Diencephalon (tissue), 2 donors: ENCODE measurements around the gene PLA2G6.

DNA sequence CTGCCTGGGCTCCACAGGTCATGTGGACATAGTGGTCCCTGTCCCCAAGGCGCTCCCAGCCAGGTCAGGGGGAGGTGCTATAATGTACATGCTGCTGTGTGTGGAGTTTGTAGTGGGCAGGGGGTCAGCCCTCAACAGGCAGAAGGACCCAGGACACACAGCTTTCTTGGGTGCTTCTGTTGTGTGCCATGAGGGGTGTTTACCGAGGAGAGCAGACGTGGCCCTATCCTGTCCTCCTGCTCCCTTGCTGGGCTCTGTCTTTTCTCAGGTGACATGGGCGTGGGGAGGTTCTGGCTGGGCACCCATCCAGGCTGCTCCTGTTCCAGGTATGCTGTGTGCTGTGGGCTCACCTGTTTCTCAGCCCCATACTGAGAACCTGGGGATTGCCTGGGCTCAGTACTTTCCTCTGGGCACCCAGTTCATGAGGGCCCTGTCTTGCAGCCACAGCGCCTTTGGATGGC, 23.2 kb downstream of the MICALL1 start:
- RAMPAGE, long total RNA: no peak

GRCh38 chr22:37982358-37982783, 2.0 kb downstream of the SOX10 start:
- RAMPAGE, long total RNA: no peak

DNA sequence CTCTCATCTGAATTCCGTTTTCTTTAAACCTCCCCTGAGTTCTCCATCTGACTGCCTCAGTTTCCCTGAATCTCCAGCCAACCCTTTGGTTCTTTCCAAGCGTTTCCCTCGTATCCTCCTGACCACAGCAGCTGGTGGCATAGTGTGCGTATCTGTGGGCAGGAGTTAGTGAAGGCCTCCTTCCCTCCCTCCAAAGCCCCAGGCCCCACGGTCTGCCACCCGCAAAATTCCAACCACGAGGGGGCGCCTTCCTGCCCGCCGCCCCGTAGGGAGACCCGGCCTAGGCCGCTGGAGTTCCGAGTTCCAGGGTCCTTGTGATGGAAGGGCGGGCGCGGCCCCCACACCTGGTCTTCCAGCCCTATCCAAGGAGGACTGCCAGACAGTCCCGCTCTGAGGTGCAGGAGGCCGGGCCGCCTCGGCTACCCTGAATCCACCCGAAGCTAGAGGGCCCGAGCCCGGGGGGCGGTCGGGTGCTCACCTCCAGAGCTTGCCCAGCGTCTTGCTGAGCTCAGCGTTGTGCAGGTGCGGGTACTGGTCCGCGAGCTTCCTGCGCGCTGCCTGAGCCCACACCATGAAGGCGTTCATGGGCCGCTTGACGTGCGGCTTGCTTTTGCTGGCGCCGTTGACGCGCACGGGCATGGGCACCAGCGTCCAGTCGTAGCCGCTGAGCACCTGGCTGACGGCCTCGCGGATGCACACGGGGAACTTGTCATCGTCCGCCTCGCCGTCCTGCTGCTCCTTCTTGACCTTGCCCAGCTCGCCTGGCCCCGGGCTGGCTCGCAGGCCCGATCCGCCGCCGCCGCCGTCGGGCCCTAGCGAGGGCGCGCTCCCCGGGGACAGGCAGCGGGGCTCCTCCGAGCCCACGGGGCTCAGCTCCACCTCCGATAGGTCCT, 1.2 kb downstream of the SOX10 start:
- RAMPAGE, long total RNA: no peak

DNA sequence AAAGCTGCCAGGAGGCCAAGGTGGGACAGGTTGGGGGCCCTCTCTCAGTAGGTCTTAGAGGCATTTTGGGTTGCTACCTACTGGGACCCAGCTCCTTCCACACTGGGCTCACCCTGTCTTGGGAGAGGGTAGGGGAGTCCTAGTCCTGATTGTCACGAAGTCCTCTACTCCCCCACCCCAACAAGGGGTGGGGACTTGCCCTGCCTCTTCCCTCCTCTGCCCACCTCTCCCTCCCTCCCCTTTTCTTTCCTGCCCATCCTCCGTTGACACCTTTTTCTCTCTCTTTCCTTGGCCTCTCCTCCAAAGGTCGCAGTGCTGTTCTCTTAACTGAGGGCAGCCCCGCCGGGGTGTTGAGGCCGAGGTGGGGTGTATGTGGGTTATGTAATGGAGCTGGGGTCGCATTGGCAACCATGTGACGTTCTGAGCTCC, 862 bp upstream of the SOX10 start:
- RAMPAGE, long total RNA: no peak

DNA sequence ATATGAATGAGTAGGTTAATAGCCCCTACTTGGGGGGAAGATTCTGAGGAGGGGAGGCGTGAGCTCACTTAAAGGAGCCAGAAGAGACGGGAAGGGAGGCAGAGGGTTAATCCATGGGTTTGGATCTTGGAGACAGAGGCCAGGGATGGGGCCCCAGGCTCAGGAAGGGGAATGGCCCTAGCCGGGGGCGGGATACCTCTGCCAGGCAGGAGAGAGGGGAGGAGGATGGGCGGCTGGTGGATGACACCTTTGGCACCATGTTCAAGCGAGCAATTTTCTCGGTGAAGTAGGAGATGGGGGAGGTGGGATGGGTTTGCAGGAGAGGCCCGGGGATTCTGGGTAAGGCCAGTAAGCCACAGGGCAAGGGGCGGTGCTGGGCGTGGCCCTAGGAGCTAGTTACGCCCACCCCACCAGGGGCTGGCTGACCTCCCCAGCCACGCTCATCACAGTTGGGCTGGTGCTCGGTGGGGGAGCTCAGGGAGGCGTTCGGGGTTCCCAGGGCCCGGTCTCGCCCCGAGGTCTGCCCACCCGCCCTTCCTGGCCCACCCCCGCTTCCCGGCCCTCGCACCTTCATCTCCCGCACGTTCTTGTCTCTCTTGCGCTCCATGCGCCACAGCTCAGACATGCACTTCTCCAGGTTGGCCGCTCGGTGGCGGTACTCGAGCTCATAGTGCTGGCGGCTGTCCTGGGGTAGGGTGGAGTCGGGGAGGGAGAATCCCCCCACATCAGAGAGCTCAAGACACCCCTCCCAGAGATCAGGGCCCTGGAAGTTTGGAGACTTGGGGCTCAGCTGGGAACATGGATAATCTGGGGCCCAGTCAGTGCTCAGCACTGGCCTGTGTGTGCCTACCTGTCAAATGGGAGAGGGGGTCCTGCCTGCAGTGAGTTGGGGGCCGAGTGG, 12.7 kb downstream of the BAIAP2L2 start:
- RAMPAGE, long total RNA: no peak

DNA sequence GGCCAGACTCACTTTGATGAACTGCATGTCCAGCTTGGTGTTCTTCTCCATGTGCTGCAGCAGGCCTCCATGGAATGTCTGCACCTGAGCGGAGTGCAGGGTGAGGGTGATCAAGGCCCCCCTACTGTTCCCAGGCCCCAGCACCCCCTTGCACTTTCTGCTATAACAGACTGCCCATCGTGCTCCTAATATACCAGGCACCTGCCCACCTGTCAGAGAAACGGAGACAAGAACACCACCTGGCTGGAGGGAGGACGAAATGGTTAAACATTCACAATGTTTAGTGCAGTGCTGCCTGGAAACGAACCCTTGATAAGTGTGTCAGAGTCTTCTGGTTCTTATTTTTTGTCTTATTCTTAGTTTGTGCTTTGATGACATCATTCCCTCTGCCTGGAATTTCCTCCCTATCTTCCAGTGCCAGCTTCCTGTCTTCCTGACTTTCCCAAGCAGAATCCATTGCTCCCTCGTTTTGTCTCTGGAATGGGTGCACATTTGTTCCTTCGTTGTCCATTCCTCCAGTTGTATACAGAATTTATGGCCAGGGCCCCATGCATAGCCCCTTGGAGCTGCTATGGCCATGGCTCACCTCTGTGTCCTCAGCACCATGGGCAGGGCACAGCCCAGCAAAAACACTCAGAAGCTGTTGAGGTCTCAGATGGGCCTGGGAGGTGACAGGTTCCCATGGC, 11.9 kb downstream of the BAIAP2L2 start:
- RAMPAGE, long total RNA: no peak

GRCh38 chr22:38112320-38112913, 1.9 kb upstream of the BAIAP2L2 start:
- RAMPAGE, long total RNA: no peak

DNA sequence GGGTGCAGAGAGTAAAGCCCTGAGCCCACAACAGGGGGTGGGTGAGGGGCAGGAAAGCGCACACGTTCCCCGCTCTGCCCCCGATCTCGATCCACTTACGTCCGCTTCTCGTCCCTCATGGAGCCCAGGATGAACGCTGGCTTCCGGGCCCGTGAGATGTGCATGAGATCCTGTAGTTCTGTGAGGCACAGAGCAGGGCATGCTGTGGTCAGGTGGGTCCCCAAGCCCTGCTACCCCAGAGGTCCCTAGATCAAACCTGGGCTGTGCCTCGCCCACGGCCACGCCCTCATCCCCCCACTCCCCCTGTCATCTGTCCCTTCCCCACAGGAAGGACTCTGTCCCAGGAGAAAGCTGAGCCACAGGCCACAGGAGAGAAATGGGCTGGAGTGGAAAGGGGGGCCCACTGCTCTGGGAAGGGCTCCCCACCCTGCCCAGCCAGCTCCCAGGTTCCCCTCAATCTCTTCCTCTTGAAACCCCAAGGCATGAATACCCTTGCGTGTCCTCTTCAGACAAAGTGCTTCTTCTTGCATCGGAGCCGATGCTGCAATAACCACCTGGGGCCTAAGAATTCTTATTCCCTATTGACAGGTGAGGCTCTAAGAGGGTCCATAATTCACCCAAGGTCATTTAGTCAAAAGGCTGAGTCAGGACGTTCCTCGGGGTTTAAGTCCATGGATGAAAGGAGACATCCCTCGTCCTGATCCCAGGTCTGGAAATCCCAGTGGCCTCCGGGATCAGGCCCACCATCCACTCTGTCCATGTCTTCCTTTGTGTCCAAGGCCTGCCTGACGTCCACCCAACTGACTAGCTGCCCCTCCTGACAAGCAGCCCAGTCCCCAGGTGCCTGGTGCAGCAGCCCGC, 16.0 kb upstream of the BAIAP2L2 start:
- RAMPAGE, long total RNA: no peak

GRCh38 chr22:38181563-38182341, at the start of gene PLA2G6:
Gene PLA2G6, minus strand, starts transcription at chr22:38181830.
- RAMPAGE, long total RNA: no peak

DNA sequence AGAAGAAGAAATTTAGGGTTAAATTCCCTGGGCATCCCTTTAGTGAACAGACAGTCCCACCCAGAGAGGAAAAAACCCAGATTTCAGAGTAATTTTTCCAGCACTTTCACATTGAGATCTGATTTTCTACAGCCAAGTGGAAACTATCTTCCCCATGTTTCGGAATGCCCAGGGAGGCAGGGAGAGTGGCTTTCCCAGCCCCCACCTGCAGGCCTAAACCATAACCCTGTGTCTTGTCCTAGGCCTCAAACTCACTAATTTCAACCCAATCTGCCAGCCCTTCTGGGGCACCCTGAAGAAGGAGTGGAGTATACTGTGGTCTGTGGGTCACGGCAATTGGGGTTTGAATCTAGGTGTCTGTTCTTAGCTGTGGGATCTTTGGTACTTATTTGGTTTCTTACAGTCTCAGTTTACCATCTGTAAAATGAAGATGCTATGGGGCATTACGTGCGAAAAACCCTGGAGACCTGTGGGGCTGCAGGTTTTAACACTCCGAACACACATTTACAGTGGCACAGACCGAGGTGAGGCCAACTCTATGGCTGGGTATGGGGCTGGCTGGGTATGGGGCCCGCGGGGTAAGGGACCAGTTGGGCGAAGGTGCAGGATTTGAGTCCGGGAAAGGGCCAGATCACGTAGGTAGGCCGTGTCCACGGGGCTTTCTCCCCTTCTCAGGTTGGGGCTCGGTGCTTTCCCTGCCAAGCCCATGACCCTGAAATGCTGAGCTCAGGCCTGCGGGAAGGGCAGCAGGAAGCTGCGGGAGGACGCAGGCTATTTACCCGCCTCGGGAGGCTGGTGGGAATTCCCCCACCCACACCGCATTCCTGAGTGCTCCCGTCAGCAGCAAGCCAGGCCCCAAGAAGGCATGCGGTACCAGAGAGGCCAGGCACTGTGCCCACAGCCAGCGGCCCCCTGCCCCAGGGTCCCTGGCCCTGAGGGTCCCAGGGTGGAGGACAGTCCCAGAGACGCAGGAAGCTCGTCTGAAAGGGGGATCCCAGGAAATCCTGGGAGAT, 16.5 kb downstream of the MAFF start:
- RAMPAGE, long total RNA: no peak

- RAMPAGE, long total RNA: no peak
Measured at GRCh38 chr22:38220179-38221181, 18.7 kb downstream of the MAFF start.

DNA sequence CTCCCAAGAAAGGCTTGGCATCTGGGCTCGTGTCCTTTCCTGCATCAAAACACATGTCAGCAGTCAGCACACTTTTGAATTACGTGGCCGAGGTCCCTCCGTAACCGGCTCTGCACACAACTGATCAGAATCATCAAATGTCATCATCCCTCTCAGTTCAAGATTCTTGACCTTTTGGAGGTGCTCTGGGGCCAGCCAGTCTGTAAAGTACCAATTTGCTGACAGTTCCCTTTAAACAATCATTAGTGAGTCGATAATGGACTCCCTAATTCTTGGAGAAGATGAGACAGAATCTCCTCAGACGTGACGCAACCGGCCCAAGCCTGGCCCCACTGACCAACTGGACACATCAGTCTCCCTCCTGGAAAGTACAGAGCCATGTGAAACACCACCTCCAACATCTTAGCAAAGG, 33.6 kb downstream of the MAFF start:
- RAMPAGE, long total RNA: no peak

- RAMPAGE, long total RNA: no peak
Measured at GRCh38 chr22:38236739-38237574, 35.2 kb downstream of the MAFF start.

DNA sequence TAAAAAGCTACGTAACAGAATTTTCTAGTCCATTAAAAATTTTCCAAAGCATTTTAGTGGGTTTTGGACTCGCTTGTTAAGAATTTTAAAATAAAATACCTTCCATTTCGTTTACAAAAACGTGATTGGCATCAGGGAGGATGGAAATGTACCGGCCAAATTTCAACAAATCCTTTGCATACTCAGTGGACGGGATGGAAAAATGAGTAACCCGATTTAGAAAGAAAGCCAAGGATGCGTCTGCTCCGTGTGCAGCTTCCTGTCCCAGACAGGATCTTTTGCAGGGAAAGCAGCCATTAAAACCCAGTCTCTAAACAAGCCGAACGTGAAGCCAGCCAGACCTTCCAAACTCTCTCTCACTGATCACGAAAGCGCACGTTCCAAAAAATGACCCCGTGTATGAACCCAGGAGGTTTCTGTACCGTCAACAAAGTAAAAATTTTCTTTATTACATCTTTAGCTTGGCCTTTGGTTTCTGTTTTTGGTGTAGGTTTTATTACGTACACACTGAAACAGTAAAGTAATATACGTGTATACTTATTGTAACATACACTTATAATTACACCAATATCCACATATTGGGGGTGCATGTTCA, 15.5 kb downstream of the TMEM184B start:
- RAMPAGE, long total RNA: no peak

GRCh38 chr22:38315655-38316086, 1.6 kb downstream of the CSNK1E start:
- RAMPAGE, long total RNA: no peak

GRCh38 chr22:38350308-38350817, 33.1 kb upstream of the CSNK1E start:
- RAMPAGE, long total RNA: no peak

DNA sequence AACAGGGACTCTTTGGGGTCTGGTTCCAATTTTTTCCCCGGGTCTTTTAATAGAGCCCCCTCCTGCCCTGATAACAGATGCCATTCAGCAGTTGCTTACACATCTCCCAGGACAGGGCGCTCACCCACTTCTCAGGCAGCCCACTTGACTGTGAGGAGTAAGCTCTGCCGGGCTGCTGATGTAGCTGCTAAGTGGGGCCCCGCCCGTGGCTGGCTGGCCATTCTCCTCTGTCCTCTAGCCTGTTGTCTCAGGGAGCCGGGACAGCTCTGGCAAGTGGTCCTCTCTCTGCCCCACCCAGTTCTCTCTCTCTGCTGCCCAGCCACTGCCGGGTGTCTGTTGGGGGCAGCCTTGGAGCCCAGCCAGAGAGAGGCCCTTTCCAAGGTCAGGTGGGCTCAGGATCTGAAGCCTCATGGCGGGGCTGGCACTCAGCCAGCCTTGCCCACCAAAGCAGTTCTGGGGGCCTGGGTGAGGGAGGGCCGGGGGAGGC, 9.0 kb downstream of the KCNJ4 start:
- RAMPAGE, long total RNA: no peak

- RAMPAGE, long total RNA: no peak
Measured at GRCh38 chr22:38494454-38495141, 11.5 kb downstream of the DDX17 start.

GRCh38 chr22:38685873-38686767, 4.4 kb downstream of the TOMM22 start:
- RAMPAGE, long total RNA: no peak

DNA sequence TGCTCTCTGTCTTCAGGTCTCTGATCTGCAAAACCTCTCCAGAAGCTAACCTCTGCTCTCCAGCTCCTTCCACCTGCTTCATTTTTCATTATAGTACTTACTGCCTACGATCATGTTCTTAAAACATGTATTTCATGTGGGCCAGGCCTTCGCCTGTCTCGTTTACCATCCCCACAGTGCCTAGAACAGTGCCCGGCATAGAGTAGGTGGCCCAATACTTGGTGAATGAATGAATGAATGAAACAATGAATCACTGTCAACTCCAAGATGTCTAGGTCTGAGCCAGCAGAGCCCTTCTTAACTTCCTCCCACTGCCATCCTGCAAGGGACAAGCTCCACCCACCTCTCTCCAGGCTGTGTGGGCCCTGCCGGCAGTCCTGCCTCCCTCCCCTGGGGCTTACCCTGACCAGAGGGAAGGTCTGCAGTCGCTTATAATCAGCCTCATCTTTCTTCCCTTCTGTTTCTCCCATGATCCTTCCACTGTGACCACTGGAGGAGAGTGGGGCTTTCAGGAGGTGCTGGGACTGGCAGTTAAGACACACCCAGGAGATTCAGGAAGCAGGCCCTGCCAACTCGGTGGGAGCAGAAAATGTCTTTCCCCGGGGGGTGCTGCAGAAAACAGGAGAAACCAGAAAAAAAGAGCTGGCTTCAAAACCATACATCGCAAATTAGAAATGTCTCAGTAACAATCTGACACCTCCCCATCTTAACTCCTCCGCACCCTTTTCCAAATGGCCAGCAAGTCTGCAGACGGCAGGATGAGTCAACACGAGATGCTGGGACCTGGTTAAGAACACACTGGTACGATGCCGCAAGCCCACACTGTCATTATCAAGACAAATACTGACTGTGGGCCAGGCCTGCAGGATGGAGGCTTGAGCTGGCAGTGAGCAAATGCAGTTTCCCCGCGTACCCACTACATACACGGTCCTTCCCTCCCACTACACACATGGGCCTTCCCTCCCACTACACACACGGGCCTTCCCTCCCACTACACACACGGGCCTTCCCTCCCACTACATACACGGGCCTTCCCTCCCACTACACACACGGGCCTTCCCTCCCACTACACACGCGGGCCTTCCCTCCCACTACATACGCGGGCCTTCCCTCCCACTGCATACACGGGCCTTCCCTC, 11.3 kb downstream of the DNAL4 start:
- RAMPAGE, long total RNA: no peak